Heart right ventricle (tissue), 2 donors: ENCODE data around the genes PDE6D and ECEL1.

DNA sequence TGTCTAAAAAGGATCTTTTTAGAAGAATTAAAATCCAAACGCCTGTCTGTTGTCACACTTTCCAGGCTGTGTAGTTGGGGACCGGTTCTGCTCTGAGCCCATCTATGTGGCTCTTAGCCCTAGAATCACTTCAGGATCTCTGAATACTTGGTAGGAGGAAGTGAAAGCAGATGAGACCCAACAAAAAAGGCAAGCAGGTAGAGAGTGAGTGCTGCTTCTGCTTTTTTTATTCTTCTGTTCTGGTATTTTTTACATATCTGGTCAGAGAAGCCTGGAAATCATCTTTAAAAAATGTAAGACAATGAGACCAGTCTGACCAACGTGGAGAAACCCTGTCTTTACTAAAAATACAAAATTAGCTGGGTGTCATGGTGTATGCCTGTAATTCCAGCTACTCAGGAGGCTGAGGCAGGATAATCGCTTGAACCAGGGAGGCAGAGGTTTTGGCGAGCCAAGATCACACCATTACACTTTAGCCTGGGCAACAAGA is 767 bp downstream of the SP140 start:
- PRO-cap, 2 experiments = no peak in any of the 2 experiments

DNA sequence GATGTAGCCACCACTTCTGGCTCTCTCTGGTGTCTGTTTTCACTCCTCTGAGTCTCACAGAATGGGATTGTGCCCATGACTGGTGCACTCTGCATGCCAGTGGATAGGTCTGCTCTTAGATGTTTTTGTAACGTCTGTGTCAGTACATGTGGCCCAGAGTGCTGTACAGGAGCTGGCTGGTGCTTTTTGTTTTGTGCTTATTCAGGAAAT is 6.8 kb upstream of the SP100 start:
- PRO-cap, 2 experiments = no peak in any of the 2 experiments

GRCh38 chr2:230448639-230449022 is 32.6 kb downstream of the SP100 start:
- PRO-cap, 2 experiments = no peak in any of the 2 experiments

GRCh38 chr2:230462159-230462581 is 46.2 kb downstream of the SP100 start:
- PRO-cap, 2 experiments = no peak in any of the 2 experiments

DNA sequence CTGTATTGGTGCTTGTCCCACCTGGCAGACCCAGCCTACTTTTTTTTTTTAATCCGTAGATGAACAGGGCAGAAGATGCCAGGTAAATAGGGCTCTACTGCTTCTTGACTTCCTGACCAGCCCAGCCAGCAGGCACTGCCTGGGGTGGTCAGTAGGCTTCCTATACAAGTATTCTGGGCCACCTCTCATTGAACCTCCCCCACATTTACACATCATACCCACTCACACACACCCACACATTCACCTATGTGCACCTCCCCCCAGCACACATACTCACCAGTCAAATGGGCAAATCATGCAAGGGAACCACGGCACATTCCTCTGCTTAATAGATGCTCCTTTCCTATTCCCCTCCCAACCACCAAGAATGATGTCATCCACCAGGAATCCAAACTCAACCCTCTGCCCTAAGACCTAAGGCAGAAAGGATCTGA is 21.8 kb upstream of the CAB39 start:
- PRO-cap, 2 experiments = no peak in any of the 2 experiments

GRCh38 chr2:230726585-230727084 is 14.0 kb downstream of the CAB39 start:
- PRO-cap, 2 experiments = no peak in any of the 2 experiments

DNA sequence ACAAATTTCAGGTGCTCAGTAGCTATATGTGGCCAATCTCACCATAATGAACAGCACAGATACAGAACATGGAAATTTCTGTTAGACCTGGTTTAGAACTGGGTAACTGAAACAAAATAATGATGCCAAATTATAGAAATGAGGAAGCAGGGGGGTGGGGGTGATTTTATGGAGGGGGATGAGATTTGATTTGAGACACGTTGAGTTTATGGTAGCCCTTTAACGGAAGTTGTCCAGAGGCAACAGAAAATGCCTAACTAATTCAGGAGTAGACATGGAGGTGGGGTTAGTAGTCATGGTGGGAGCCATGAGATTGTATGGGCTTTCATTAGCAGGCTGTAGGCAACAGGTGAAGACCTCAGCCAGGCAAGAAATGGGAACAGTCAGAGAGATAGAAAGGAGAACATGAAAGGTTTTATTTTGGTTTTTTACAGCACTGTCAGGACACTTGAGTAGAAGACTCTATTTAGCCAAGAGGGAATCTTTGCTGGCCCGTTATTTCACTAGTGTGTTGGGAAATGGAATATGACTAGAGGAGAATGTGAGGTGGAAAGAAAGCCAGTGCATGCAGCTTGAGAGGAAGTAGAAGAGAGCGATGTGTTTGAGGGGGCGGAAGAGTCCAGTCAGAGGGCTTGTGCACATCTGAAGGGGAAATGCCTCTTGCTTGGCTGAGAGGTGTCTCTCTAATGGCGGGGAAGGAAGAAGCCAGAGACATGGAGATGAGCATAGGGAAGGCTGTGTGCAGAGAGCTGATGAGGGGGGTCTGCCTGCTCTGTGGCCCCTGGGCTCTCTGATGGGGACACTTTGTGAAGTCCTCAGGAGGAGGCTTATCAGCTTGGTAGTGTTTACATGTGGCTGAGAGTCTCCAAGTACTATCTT is 67.1 kb upstream of the ITM2C start:
- PRO-cap, 2 experiments = no peak in any of the 2 experiments

DNA sequence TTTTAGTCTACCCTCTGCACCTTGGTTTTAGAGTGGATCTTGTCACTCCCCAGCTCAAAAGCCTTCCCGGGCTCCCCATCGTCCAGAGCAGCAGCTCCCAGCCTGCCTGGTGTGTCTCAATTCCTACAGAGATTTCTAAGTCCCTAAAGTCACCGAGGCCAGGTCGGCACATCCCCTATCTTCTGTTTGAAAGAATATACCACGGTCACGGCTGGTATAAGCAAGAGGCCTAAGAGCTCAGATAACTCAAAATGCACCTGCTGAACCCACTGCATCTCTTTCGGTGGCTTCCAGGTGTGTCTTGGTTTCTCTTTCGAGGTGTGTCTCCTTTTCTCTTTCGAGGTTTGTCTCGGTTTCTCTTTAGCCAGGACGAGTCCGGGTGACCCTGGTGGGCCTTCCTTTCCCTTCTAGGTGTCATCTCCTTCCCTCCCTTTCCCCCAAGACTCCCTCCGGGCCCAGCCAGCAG is 8.2 kb downstream of the ITM2C start:
- PRO-cap, 2 experiments = no peak in any of the 2 experiments

DNA sequence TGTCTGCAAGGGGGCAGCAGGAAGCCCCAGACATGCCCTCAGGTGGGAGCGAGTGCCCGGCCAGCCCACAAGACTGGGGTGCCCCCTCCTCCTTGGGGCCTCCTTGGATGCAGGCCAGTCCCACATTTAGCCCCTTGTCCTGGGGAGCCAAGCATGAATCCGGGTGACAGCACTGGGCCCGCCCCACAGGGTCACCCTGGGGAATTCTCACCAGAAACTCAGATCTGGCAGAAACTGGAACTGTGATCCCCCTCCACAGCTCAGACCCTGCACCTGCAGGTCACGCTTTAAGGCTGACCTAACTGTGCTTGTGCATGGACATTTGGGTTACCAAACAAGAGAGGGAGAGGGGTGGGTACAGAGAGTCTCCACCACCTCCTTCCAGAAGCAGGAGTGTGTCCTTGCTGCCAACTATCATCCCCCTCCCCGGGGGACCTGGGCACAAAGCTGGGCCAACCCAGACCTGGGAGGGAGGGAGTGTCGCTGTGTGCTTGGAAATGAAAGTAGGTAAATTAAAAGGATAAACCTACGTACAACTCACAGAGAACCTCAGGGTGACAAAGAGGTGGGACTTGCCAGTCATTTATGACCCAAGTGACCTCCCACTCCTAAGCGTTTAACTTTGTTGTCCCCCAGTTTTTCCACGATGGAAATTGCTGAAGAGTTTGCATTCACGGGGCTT is 9.0 kb downstream of the ITM2C start:
- PRO-cap, 2 experiments = no peak in any of the 2 experiments

- PRO-cap, 2 experiments = no peak in any of the 2 experiments
Observed at GRCh38 chr2:230894183-230894869, 29.6 kb downstream of the ITM2C start.

DNA sequence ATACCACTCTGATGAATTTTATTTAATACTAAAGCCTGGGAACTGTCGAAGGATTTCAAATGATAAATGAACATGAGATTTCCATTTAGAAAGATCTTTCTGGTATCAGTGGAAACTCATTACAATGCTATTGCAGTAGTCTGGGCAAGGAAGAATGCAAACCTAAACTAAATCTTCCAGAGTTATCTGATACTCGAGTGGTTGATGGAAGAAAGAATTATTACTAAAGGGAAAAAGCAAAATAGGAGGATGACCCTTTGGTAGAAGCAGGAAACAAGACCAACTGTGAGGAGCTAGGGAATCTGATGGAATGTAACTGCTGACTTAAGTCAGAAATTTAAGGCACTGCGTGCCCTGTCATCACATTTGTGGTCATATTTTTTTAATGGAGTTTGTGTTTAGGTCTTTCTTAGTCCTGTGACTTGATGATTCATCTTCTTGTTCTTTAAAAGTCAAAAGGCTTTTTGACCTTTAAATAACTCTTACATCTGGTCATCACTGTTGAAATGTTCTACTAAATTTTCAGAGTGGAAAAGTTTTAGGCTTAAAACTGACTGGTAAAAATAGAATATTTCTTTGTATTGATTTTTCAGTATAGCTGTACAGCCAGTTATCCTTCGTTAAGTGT is 36.5 kb upstream of the ARMC9 start:
- PRO-cap, 2 experiments = no peak in any of the 2 experiments

DNA sequence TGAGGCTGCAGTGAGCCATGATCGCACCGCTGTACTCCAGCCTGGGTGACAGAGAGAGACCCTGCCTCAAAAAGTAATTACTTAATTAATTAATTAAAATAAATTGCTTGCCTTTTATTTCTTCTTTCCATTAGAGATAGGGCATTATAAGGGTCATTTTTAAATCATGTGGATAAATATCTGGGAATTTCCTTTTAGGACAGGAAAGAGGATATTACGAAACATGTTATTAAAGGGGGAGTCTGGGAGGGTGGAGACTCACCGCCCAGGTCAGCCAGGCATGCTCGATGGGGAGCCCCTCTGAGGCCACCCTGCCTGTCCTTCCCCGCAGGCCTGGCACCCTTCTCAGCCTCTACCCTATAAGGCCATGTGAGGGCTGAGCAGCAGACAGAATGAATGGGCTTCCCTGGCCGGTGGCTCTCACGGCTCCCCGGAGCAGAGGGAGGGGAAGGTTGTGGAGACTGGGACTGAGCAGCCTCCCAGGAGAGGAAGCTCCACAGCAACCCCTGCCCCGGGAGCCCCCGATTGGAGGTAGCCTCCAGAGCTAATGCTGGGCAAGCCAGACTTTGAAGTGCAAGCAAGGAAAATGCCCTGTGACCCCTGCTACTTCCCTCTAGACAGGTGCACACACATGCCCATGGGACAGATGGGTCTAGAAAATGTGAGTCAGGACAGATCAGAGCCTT is 13.4 kb upstream of the ARMC9 start:
- PRO-cap, 2 experiments = peak in 1 of 2 experiments; most common plus-strand start position 261 of the sequence (in 1)

DNA sequence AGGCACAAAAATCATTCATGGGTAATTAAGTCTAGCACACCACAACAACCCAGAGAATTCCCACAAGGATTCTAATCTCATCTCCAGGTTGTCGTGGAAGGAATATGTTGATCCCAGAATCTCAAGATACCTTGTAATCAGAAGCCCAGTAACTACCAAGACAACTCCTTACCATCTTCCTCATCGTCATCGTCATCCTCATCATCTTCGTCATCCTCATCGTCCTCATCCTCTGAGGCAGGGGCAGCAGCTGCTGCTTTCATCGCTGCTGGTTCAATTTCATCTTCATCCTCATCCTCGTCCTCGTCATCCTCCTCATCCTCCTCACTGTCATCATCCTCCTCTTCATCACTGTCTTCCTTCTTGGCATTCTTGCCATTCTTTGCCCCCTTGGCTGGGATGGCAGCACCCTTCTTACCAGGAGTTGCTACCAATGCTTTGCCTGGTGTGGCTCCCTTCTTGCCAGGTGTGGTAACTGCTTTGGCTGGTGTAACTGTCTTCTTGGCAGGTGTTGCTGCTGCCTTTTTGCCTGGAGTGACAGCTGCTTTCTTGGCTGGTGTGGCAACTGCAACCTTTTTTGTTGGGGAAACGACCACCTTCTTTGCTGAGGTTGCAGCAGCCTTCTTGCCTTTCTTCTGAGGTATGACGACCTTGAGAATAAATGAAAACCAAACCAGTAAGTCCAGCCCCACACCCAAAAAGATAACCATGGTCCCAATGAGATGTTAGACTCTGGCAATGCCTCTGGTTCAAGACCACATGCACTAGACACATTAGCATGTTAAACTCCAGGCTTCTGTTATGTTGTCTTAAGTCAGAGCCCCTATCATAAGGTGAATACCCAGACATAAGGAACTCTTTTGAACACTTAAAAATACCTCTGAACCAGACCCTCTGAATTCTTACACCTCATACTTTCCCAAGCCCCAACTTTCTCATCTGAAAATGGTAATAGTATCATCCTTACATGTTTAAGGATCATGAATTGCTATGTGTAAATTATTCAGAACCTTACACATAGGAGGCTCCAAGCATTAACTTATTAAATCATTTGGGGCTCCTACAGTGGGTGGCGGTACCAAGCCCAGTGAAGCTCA is 2.6 kb downstream of the NCL start:
- PRO-cap, 2 experiments = no peak in any of the 2 experiments

DNA sequence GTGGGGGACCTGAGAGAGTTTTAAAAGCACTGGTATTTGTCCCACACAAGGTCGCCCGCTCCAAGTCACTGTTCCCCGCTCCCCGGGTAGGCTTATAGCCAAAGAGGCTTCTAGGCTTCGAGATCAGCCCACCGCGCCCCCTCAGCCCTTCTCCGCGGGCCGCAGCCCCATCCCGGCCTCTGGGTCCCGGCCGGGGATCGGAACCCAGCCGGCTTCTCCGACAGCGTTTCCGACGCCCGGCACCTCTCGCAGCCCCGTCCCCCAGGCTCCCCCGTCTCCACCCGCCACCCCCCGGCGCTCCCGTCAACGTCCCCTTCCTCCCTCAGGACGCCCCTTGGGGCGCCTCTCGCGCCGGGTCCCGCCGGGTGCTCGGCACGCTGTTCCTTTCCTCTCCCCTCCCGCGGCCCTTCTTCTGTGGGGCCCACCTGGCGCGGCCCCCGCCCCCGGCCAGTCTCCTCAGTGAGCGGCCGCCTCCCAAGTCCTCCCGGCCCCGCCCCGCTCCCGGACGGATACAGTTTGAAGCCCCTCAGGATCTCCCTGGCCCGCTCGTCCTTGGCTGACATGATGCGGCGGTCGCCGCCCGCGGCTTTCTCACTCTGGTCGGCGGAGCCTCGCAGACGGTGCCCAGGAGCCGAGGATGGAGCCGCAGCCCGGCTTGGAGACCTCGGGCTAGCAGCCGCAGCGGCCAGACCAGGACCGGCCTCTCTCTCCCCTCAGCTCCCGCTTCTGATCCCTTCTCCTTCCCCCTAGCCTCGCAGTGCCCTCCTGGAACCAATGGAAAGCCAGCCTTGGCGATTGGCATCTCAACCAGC is at the start of gene PDE6D:
PDE6D (minus strand) TSS at position 731 of the 812 bp plus-strand sequence.
- PRO-cap, 2 experiments = peak in 2 of 2 experiments; most common minus-strand start position 728 of the sequence (in 2)

- PRO-cap, 2 experiments = no peak in any of the 2 experiments
Observed at GRCh38 chr2:232014631-232015028, 53.1 kb downstream of the DIS3L2 start.

DNA sequence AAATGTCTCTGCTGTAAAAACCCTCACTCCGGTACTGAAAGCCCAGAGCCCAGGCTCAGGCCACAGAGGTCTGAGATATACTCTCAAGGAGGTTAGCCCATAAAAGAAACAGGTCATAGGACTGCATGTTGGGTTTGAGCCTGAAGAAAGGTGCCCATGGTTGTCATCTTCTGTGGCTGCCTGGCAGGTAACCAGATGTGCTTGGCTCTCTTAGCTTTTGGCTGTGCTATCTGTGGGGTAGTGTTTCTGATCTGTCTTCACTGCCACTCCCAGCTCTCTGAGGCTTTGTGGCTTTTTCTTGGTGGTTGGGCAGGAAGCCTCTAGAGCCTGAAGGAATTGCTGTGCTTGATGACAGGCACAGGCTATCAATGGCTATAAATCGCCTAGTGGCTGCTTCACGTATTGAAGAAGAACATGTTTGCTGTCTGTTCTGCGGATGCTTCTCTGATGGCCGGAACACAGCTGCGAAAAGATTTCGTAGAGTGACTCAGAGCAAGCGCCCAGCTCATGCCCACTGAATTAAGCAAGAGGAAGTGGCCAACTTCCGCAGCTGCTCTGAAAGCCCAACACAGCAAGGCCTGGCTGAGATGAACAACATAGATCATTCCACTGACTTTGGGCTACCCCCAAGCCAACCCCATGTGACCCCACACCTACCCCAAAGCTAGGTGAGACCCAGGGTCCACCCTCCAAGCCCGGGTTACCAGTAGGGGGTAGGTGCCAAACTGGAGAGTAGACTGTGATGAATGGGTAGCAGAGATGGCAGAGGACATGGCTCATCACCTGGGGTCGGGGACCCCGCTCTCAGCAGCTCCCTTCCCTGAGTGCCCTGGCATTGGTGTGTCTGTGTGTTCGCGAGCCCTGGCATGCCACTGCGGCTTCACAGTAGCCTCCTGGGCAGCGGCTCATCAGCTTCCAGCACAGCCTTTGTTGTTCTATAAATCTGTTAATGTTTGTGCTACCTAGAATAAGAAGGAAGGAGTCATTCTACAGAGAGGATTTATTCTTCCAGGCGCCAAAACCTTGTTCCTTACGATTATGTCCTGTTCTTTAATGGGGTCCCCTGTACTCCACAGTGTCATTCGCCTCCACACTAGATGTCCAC is 62.9 kb upstream of the ALPP start:
- PRO-cap, 2 experiments = no peak in any of the 2 experiments

GRCh38 chr2:232385502-232386354 is 7.2 kb downstream of the ALPP start:
- PRO-cap, 2 experiments = no peak in any of the 2 experiments

DNA sequence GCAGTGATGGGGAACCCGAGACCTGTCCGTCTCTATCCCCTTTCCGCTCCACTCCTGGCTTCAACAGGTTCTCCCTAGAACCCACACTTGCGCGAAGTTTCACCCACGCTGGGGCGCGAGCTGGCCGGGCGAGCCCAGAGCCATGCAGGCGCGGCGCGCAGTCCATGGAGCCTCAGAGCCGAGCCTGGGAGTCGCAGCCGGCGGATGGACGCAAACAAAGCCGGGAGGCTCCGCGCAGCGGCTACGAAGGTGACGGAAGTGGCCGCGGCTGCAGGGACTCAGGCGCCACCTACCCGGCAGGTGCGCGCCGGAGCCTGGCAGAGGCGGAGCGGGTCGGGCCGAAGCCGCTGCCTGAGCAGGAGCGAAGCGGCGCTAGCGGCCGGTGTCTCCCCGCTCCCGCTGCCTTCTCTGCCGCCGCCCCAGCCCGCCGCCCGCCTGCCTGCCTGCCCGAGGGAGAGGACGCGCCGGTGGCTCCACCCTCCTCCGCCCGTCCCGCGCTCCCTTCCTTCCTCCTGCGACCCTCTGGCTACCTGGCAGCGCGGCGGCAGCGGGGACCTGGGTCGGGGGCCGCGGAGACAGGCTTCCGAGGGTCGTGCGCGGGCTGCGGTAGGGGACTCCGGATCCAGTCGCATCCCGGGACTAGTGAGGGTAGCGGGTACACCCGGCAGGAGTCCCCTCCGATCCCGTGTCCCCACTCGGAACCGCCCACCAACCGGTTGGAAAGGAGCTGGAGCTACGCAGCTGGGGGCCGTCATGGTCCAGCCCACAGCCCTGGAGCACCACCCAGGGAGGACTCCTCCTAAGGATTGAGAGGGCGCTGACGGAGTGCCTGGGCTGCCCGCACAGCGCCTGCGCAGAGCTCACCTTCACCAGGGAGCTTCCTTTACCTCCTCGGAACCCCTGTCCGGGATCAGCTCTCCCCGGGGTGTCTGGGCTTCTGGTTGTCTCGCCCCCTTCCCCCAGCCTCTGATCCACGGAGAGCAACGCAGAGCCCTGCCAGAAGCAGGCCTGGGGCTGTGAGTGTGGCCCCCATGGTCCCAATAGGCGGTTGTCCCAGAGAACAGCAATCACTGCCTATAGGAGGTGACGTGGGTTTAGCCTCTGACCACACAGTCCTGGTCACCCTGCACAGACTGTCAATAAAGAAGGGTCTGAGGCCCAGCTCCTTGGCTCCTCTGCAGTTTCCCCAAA is 14.3 kb downstream of the ALPG start:
- PRO-cap, 2 experiments = no peak in any of the 2 experiments

DNA sequence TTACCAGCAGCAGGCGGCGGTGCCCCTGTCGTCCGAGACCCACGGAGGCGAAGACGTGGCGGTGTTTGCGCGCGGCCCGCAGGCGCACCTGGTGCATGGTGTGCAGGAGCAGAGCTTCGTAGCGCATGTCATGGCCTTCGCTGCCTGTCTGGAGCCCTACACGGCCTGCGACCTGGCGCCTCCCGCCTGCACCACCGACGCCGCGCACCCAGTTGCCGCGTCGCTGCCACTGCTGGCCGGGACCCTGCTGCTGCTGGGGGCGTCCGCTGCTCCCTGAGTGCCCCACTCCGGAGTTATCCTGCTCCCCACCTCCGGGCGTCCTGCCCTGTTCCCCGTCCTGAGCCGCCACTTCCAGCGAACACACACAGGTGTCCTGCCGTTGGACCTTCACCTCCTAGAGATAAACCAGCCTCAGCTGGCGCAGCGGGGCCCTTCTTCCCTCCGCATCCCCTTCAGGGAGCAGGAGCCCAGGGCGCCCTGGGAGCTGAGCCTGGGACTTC is 3.0 kb downstream of the ALPI start:
- PRO-cap, 2 experiments = no peak in any of the 2 experiments

DNA sequence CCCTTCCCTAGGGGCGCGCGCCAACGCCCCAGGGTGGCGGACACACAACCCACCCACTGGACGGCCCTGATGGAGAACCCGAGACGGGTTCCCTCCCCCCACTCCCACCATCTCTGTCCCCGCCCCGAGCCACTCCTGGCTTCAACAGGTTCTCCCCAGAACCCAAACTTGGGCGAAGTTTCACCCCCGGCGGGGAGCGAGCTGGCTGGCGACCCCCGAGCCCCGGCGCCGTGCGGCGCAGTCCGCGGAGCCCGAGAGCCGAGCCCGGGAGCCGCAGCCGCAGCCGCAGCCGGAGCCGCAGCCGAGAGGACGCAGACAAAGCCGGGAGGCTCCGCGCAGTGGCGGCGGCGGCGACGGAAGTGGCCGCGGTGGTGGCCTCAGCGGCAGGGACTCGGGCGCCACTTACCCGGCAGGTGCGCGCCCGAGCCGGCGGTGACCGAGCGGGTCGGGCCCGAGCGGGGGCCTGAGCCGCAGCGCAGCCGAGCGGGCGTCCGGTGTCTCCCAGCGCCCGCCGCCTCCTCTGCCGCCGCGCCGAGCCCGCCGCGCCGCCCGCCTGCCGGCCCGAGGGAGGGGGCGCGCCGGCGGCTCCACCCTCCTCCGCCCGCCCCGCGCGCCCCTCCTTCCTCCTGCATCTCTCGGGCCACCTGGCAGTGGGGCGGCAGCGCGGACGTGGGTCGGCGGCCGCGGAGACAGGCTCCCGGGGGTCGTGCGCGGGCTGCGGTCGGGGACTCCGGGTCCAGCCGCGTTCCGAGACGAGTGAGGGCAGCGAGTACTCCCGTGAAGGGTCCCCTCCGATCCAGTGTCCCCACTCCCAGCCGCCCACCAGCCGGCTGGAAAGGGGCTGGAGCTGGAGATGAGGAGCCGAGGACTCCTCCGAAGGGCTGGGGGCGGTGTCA is at the start of gene ECEL1:
ECEL1 (minus strand) TSS at position 522 of the 896 bp plus-strand sequence.
- PRO-cap, 2 experiments = no peak in any of the 2 experiments